Heart right ventricle (tissue), 2 donors: ENCODE measurements around a stretch of chr11.

DNA sequence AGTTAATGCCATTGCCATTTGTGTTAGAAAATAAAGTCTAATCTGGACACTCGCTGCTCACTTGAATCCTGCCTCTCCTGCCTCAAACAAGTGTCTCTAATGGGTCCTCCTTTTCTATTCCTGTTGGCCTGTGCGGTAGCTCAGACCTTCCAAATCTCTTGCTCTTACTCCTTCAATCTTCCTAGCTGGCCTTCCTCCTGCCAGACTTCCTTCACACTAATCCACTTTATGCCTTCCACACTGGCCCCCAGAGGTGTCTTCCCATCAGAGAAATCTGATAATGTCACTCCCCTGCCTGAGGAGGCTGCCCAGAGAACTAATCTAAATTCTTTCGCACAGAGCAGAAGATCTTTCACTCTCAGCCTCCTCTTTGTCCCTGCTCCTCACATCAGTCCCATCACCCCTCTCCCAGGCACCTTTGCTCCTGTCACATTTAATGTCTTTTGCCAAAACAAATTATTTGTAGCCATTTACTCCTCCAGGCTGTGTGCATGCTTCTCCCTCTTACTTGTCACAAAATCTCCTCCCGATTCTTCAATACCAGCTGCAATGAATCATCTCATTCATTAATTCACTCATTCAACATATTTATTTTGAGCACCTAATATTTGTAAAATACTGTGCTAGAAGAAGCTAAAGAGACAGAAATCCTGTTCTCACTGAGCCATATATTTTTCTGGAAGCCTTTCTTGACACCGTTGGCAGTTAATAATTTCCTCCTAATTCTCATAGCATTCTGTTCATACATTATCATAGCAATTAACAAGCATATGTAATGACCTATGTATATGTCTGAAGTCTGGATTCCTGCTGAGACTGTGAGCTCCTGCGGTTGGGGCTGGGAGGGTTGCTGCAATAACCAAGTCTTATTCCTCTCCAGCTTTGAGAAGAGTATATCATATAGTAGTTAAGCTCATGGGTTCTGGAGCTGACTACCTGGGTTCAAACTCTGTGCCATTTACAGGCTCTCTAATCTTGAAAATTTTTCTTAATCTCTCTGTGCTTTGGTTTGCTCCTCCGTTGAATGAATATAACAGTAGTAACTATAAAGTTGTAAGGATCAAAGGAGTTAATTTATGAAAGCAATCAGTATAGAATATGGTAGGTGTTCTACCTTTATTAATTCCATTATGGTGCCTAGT, 175.5 kb downstream of the MAML2 start:
- PRO-cap, 2 experiments, result no peak in any of the 2 experiments

GRCh38 chr11:96194071-96194814, 148.8 kb downstream of the MAML2 start:
- PRO-cap, 2 experiments, result no peak in any of the 2 experiments

GRCh38 chr11:96228415-96229590, 114.2 kb downstream of the MAML2 start:
- PRO-cap, 2 experiments, result no peak in any of the 2 experiments

GRCh38 chr11:96246536-96246864, 96.5 kb downstream of the MAML2 start:
- PRO-cap, 2 experiments, result no peak in any of the 2 experiments

DNA sequence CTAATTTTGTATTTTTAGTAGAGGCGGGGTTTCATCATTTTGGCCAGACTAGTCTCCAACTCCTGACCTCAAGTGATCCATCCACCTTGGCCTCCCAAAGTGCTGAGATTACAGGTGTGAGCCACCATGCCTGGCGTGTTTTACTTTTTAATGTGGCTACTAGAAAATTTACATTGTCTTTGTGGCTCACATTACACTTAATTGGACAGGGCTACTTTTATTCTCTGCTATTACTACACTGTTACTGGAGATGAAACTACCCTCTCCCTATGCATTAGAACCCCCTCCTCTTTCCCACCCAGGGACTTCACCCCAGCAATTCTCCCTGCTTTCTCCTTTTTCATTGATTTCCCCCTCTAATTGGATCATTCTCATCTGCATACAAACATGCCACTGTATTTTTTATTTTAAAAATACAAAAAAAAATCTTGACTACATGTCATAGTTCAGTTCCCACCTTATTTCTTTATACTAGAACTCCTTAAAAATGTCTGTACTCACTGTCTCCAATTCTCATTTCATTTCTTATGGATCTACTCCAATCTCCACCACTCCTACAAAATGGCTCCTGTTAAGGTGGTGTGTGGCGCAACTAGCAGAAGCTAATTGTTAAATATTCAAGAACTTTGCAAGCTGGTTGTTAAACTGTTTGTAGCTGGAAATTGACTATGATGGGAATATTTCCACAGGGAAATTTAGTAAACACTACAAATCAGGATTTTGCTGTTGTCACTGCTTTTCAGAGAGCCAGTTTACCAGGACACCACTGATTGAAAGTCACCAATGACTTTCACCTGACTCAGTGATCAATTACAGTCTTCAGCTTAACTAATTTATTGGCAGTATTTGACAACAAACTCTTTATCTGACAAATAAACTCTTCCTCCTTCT, 94.5 kb downstream of the MAML2 start:
- PRO-cap, 2 experiments, result no peak in any of the 2 experiments

- PRO-cap, 2 experiments, result no peak in any of the 2 experiments
These were observed 75.5 kb downstream of the MAML2 start for GRCh38 chr11:96267392-96268058.

DNA sequence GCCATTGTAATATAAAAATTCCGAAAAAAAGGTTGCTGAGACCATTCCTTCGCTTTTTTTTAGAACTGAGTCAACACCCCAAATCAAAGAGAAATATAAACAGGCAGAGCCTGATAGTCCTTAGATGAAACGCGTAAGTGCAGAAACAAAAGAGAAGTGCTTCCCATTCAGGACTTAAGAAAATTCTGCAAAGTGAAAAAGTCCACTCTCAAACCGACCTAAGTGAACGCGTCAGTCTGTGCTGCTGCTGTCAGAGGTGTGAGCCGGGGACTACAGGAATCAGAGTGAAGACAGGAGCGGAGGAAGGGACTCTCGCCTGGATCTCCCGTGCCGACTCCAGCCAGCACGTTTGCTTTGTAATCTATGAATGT, 510 bp upstream of the CNTN5 start:
- PRO-cap, 2 experiments, result no peak in any of the 2 experiments

DNA sequence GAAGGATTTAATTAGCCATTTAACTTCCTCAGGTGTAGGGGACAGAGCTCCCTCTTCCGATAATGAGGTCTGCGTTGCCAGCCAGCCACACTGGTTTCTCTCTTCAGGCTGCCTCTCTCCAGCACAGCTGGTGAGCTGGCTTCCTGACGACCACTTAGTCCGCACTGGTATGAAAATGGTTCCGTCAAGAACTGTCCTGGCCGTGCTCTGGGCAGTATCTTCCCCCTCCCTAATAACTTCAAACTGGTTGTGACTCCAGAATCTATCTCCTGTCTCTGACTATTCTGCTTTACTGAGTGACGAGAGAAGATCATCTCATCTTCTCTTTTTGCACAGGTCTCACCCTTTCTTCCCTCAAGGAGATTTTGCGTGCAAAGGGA, 49.2 kb downstream of the CNTN5 start:
- PRO-cap, 2 experiments, result no peak in any of the 2 experiments

GRCh38 chr11:99161359-99161669, 140.6 kb downstream of the CNTN5 start:
- PRO-cap, 2 experiments, result no peak in any of the 2 experiments

DNA sequence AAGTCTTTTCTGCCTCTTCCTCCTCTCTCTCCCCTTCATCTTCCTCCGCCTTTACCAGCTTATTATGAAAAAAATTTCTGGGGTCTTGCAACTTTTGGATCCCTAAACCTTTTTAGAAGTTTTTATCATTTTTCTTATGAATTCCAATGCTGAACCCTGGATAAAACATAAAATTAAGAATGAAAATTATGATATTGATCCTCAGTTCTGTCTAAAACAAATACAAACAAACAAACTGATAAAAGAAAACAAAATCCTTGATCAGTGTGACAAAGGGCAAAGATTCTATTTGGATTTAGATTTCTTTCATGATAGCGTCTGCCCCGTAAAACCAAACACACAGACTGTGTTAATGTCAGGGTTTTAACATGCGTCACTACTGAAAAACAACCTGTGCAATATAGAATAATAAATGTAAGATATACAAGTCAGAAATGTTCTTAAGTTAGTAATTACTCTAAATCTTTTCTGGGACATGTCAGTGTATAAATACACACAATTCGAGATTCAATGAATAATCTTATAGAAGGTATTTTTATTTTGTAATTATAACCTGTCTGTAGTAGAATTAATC, 219.9 kb downstream of the CNTN5 start:
- PRO-cap, 2 experiments, result no peak in any of the 2 experiments

DNA sequence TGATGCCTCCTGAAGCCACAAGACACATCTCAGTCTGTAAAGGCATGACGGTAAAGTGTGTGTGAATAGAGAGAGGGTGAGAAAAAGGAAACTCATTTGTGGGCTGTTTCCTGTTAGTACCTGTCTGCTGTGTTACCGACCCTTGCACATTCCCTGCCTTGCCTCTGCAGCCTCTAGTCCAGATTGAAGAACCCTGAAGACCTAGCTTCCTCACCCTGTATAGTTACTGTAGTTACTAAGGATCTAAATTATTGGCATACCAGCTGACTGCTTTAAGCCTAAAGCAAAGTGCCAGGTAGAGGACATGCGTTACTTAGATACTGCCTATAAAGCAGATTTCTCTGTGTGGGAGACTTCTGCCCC, 54.3 kb downstream of the ARHGAP42 start:
- PRO-cap, 2 experiments, result no peak in any of the 2 experiments

DNA sequence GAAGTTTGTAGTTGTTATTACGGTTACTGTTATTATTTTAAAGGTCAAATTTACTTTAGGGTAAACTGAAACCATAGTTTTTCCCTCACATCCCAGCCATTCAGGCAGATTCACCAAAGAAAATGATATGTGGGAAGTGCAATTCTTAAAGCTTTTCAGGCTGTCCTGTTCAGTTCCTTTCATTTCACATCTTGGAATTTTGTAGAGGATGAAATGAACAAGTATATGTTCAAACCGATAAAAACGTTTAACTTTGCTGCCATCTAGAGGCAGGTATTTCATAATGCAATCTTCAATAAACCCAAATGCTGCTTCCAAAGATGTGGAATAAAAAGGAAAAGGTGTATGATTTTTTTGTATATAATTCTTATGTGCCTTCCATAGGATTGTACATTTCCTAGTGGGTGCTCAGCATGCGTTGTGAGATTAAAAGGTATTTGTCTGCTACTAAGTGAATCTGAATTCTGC, 199.5 kb downstream of the PGR start:
- PRO-cap, 2 experiments, result no peak in any of the 2 experiments

DNA sequence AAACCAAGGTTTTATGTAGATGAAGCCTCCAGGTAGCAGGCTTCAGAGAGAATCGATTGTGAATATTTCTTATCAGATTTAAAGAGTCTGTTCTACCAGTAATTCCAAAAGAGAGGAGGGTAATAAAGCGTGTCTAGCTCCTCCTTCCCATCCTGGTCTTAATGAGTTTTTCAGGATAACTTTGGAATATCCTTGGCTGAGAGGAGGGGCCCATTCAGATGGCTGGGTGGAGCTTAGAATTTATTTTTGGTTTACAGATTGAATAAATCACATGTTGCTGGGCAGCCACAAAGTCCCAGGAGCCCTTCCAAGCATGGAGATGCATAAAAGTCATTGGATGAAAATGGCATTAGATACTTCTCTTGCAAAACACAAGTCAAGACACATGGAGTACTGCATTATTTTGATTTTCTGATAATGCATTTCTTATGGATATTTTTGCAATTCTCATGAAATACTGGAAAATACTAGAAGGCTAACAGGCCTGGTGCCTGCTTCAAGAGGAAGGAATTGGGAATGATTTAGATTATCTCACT, 139.0 kb downstream of the TRPC6 start:
- PRO-cap, 2 experiments, result peak in 2 of 2 experiments; most common plus-strand start position 290 of the sequence (in 1); most common minus-strand start position 163 of the sequence (in 2)

GRCh38 chr11:101487720-101488058, 96.1 kb downstream of the TRPC6 start:
- PRO-cap, 2 experiments, result no peak in any of the 2 experiments

GRCh38 chr11:101566662-101567644, 16.9 kb downstream of the TRPC6 start:
- PRO-cap, 2 experiments, result no peak in any of the 2 experiments

GRCh38 chr11:101582023-101583046, 1.5 kb downstream of the TRPC6 start:
- PRO-cap, 2 experiments, result no peak in any of the 2 experiments

DNA sequence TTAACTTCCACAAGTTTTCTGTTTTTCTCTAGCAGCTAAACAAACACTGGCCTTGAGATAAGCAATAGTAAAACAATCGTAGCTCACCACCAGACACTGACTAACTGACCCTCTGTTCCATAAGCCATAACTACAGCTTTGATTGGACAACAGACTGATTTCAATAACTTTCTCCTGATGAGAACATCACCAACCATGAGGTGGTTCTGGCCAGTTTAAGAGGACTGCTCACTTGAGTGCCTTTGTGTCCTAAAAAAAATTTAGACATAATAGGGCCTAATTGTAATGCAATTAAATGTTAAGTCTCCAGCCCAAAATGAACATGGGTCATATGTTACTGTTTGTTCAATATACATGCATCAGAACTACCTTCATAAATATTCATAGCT, 1.8 kb upstream of the CEP126 start:
- PRO-cap, 2 experiments, result no peak in any of the 2 experiments

DNA sequence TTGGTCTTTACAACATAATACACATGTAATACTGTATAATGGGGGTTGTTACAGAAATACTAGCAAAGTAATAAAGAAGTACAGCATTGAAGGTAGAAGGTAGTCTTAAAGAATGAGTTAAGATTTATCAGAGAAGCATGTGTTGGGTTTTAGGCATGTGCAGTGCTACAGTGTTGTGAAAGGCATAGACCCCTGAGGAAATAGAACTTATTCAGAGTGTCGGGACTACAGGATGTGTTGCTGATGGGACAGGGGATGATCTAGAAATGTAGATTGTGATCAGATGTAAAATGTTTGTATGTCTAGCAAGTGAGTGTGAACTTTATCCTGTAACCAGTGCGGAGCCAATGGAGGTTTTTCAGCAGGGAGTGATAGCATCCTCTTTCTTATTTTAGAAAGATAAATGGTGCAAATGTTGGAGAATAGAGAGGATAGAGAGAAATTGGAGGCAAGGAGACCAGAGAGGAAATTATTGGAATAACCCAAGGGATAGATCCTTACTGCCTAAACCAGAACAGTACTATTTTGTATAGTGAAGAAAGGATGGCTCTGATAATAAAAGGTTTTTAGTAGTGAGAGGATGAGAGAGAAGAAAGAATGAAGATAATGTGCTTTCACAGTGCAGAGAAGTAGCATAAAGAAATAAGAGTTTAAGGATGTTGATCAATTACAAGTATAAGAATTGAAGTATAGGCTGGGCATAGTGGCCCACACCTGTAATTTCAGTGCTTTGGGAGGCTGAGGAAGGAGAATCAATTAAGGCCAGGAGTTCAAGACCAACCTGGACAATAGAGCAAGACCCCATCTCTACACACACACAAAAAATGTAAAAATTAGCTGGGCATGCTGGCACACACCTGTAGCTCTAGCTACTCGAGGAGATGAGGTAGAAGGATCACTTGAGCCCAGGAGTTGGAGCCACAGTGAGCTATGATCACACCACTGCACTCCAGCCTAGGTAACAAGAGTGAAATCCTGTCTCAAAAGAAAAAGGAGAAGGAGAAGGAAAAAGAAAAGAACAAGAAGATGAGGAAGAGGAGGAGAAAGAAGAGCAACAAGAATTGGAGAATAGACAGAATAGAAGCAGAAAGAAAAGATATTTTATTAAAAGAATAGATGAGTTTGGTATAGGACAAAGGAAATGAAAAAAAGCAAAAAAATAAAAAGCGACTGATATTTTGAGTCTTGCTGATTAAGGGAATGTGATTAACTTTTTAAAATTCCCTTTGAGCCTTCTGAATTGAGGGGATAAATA, 34.6 kb upstream of the ANGPTL5 start:
- PRO-cap, 2 experiments, result no peak in any of the 2 experiments

GRCh38 chr11:102111808-102112472, 1.7 kb downstream of the YAP1 start:
- PRO-cap, 2 experiments, result peak in 2 of 2 experiments; most common plus-strand start chr11:102112063 (in 1); most common minus-strand start chr11:102112095 (in 2)

DNA sequence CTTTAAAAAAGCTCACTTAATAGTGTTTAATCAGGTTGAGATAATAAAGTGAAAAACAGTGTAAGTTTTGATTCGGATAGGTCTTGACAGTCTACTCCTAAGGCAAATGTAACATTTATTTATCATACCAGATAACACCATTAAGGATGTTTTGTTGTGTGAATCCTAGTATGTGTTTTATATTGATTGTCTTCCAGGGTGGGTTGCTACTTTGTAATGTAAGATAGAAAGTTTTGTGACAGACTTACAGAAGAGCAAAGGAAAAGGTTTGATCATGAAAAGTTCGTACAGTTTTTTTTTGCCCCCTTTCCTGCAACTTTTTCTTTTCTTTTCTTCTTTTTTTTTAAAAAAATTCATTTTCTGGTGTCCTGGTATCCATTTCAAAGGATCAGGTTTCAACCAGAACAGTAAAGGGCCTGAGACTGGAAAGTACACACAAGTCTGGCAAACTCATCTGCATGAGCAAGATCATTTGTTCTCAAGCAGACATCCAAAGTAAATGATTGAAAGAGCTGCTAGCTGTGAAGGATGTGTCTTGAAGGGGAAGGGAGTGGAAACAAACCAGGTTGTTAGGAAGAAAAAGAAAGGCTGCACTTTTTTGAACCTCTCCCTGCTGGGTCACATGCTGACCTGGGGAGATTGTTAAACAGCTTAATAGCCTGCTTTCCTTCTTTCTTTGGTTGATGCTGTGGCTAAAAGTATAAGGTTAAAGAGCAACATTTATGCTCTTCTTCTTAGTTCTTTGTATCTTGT, 5.2 kb downstream of the YAP1 start:
- PRO-cap, 2 experiments, result no peak in any of the 2 experiments